ENCODE measurements around a stretch of chr22.

DNA sequence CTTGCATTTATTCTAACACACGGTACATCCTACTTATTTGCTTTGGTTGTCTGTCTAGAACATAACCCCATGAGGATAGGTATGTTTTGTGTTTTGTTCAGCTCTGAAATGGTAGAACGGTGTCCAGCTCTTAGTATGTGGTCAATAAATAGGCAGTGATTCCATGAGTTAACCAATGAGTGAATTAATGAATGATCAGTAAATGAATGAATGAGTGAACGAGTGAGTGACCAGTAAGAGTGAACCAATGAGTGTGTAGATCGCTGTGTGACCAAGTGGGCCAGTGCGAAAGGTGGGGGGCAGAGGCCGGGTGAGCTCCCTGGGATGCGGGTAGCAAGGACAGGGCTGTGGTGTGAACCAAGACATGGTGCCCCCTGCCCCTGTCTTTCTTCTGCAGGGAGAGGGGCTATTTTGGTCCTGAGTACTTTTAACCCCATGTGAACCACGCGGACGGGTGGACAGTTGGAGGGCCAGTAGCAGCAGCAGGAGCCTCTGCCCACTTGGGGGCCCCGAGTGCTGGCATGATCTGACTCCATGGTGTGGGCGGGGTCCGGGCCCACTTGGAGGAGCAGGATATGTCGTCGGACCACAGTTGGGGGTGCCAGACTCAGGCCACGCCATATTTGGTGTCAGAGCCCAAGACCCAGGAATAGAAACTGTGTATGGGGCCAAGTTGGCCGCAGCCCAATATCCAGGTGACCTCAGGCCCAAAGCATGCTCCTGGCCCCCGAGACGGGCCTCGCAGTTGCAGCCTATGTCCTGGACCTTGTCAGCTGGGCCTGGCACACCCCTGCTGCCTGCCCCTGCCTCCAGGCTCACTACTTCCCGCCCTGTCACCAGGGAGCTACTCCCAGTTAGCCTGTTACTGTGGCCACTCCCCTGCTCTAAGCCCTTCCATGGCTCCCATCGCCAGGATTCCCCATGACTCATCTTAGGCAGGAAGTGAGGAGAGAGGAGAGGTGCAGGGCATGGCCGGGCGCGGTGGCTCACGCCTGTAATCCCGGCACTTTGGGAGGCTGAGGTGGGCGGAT lies 23.4 kb downstream of the A4GALT start:
CAGE:
- cytosol, long polyA minus RNA, result no peak
- cytosol, long polyA plus RNA, result no peak
- long polyA plus RNA, result no peak
- nucleus, long polyA minus RNA, result no peak
- nucleus, long polyA plus RNA, result no peak

CAGE:
- cytosol, long polyA minus RNA, result no peak
- cytosol, long polyA plus RNA, result no peak
- long polyA plus RNA, result no peak
- nucleus, long polyA minus RNA, result no peak
- nucleus, long polyA plus RNA, result no peak
Measured at GRCh38 chr22:42868757-42869388, 11.8 kb upstream of the ARFGAP3 start.

GRCh38 chr22:42901677-42902306 lies 44.7 kb upstream of the ARFGAP3 start:
CAGE:
- cytosol, long polyA minus RNA, result no peak
- cytosol, long polyA plus RNA, result no peak
- long polyA plus RNA, result no peak
- nucleus, long polyA minus RNA, result no peak
- nucleus, long polyA plus RNA, result no peak

DNA sequence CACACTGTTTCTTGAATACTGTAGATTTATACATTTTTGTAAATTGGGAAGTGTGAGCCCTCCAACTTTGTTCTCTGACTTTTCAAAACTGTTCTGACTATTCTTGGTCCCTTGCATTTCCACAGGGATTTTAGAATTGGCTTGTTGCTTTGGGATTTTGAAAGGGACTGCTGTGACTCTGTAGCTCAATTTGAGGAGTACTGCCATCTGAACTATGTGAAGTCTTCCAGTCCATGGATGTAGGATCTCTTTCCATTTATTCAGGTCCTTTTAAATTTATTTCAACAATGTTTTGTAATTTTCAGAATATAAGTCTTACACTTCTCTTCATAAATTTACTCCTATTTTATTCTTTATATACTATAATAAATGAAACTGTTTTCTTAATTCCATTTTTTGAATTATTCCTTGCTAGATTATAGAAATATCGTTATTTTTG lies 72.1 kb downstream of the PACSIN2 start:
CAGE:
- cytosol, long polyA minus RNA, result no peak
- cytosol, long polyA plus RNA, result no peak
- long polyA plus RNA, result no peak
- nucleus, long polyA minus RNA, result no peak
- nucleus, long polyA plus RNA, result no peak

CAGE:
- cytosol, long polyA minus RNA, result no peak
- cytosol, long polyA plus RNA, result no peak
- long polyA plus RNA, result no peak
- nucleus, long polyA minus RNA, result no peak
- nucleus, long polyA plus RNA, result no peak
Measured at GRCh38 chr22:42943908-42944345, 71.0 kb downstream of the PACSIN2 start.

CAGE:
- cytosol, long polyA minus RNA, result no peak
- cytosol, long polyA plus RNA, result no peak
- long polyA plus RNA, result no peak
- nucleus, long polyA minus RNA, result no peak
- nucleus, long polyA plus RNA, result no peak
Measured at GRCh38 chr22:42945537-42946604, 69.1 kb downstream of the PACSIN2 start.

CAGE:
- cytosol, long polyA minus RNA, result no peak
- cytosol, long polyA plus RNA, result no peak
- long polyA plus RNA, result no peak
- nucleus, long polyA minus RNA, result no peak
- nucleus, long polyA plus RNA, result no peak
Measured at GRCh38 chr22:42963792-42964284, 51.1 kb downstream of the PACSIN2 start.

DNA sequence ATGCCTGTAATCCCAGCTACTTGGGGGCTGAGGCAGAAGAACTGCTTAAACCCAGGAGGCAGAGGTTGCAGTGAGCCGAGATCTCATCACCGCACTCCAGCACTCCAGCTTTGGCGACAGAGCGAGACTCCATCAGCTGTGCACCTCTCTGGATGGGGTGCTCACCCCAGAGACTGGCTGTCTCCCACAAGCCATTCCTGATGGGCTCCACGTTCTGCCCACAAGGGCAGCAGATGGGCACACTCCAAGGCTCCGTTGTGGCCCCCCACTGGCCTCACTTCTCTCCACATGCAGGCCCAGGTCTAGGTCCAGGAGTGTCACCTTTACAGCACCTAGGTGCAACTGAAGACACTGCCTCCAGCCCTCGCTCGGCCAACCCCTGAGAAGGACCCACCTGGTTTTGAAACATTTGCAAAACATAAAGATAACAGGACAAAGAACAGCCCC lies 29.7 kb downstream of the PACSIN2 start:
CAGE:
- cytosol, long polyA minus RNA, result no peak
- cytosol, long polyA plus RNA, result no peak
- long polyA plus RNA, result no peak
- nucleus, long polyA minus RNA, result no peak
- nucleus, long polyA plus RNA, result no peak

CAGE:
- cytosol, long polyA minus RNA, result no peak
- cytosol, long polyA plus RNA, result no peak
- long polyA plus RNA, result no peak
- nucleus, long polyA minus RNA, result no peak
- nucleus, long polyA plus RNA, result no peak
Measured at GRCh38 chr22:43001523-43001855, 13.5 kb downstream of the PACSIN2 start.

GRCh38 chr22:43013667-43014006 lies 1.3 kb downstream of the PACSIN2 start:
CAGE:
- cytosol, long polyA minus RNA, result no peak
- cytosol, long polyA plus RNA, result no peak
- long polyA plus RNA, result no peak
- nucleus, long polyA minus RNA, result no peak
- nucleus, long polyA plus RNA, result no peak

CAGE:
- cytosol, long polyA minus RNA, result no peak
- cytosol, long polyA plus RNA, result no peak
- long polyA plus RNA, result no peak
- nucleus, long polyA minus RNA, result no peak
- nucleus, long polyA plus RNA, result no peak
Measured at GRCh38 chr22:43128143-43128597, 15.0 kb downstream of the MCAT start.

GRCh38 chr22:43236276-43237147 lies 49.6 kb upstream of the TTLL12 start:
CAGE:
- cytosol, long polyA minus RNA, result no peak
- cytosol, long polyA plus RNA, result no peak
- long polyA plus RNA, result no peak
- nucleus, long polyA minus RNA, result no peak
- nucleus, long polyA plus RNA, result no peak

GRCh38 chr22:43342573-43343047 lies 562 bp downstream of the SCUBE1 start:
CAGE:
- cytosol, long polyA minus RNA, result no peak
- cytosol, long polyA plus RNA, result no peak
- long polyA plus RNA, result no peak
- nucleus, long polyA minus RNA, result no peak
- nucleus, long polyA plus RNA, result no peak

GRCh38 chr22:43399247-43399739 lies 12.5 kb upstream of the MPPED1 start:
CAGE:
- cytosol, long polyA minus RNA, result no peak
- cytosol, long polyA plus RNA, result no peak
- long polyA plus RNA, result no peak
- nucleus, long polyA minus RNA, result no peak
- nucleus, long polyA plus RNA, result no peak

GRCh38 chr22:43726326-43726858 lies 85.7 kb downstream of the EFCAB6 start:
CAGE:
- cytosol, long polyA minus RNA, result no peak
- cytosol, long polyA plus RNA, result no peak
- long polyA plus RNA, result no peak
- nucleus, long polyA minus RNA, result no peak
- nucleus, long polyA plus RNA, result no peak

CAGE:
- cytosol, long polyA minus RNA, result no peak
- cytosol, long polyA plus RNA, result no peak
- long polyA plus RNA, result no peak
- nucleus, long polyA minus RNA, result no peak
- nucleus, long polyA plus RNA, result no peak
Measured at GRCh38 chr22:43829001-43829745, 17.1 kb upstream of the EFCAB6 start.

DNA sequence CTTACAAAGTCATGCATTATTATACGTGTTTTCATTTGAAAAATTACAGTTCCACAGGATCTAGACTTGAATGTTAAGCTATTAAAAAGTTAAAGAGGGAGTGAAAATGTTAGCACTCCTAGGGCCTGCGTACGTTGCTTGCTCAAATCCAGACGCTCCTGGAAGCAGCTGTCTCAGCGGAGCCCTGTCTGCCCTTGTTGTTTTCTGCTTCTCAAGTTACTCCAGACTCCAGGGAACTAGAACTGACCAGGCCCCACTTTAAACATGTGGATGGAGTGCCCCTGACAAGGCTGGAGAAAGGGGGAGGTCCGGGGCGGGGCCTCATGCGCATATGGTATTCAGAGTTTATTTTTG lies 9.6 kb downstream of the PARVB start:
CAGE:
- cytosol, long polyA minus RNA, result no peak
- cytosol, long polyA plus RNA, result no peak
- long polyA plus RNA, result no peak
- nucleus, long polyA minus RNA, result no peak
- nucleus, long polyA plus RNA, result no peak

CAGE:
- cytosol, long polyA minus RNA, result no peak
- cytosol, long polyA plus RNA, result no peak
- long polyA plus RNA, result no peak
- nucleus, long polyA minus RNA, result no peak
- nucleus, long polyA plus RNA, result no peak
Measured at GRCh38 chr22:44037456-44037944, 13.4 kb downstream of the PARVB start.

DNA sequence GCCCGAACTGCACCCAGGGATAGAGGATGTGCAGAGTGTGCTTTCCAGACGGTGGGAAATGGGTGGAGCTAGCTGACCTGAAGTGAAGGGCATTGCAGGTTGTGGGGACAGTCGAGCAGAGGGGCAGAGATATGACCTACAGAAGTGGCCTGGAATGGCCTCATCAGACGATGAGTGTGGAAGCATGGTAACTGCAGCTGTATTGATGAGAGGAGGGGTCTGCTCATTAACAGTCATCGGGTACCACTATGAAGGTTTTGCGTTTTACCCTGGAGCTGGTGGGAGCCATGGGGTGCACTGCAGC lies 59.4 kb downstream of the PARVB start:
CAGE:
- cytosol, long polyA minus RNA, result no peak
- cytosol, long polyA plus RNA, result no peak
- long polyA plus RNA, result no peak
- nucleus, long polyA minus RNA, result no peak
- nucleus, long polyA plus RNA, result no peak

GRCh38 chr22:44330548-44331779 lies 18.2 kb upstream of the SHISAL1 start:
CAGE:
- cytosol, long polyA minus RNA, result no peak
- cytosol, long polyA plus RNA, result no peak
- long polyA plus RNA, result no peak
- nucleus, long polyA minus RNA, result no peak
- nucleus, long polyA plus RNA, result no peak

Data from keratinocyte (primary cell).